Right atrium auricular region (tissue), 2 donors: ENCODE data around the genes TAF10 and OR6A2.

GRCh38 chr11:6437113-6437933, 3.5 kb downstream of the HPX start:
- PRO-cap = no peak
- RAMPAGE, long total RNA, 2 experiments = no peak in any of the 2 experiments

DNA sequence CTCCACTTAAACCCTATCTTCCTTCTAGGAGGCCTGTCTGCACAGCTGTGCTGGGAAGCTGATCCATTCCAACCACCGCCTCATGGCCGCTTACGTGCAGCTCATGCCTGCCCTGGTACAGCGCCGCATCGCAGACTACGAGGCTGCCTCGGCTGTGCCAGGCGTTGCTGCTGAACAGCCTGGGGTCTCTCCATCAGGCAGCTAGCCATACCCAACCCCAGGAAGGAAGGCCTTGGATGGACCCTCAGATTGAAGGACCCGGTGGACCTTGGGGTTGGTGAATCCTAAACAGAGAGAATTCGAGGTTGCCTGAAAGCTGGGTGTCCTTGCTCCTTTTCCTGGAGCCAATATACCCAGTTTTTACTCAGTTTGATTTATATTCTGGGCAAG, 711 bp downstream of the TIMM10B start:
- PRO-cap = no peak
- RAMPAGE, long total RNA, 2 experiments = no peak in any of the 2 experiments

- PRO-cap = unidirectional peak, minus-strand start at chr11:6515511
- RAMPAGE, long total RNA, 2 experiments = no peak in any of the 2 experiments
Measured at GRCh38 chr11:6515404-6515813, 18.3 kb downstream of the DNHD1 start.

DNA sequence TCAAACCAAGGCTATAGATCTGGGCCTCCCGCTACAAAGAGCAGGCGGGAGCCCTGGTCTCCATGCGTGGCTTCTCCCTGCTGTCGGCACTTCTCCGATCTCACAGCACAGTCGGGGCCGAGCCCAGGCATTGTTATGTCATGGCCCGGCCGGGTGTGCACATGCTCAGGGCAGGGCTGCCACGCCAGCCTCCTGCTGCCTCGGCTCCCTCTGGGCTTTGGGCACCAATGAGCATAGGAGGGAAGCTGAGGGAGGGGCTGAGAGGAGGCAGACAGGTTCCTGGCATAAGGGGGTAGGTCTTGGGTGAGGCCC, 16.7 kb downstream of the RRP8 start:
- PRO-cap = no peak
- RAMPAGE, long total RNA, 2 experiments = no peak in any of the 2 experiments

- PRO-cap = no peak
- RAMPAGE, long total RNA, 2 experiments = no peak in any of the 2 experiments
Measured at GRCh38 chr11:6609299-6610123, 2.5 kb downstream of the TAF10 start.

- PRO-cap = bidirectional peak, plus-strand start at chr11:6612331, minus-strand start at chr11:6612214; bidirectional peak, plus-strand start at chr11:6612497, minus-strand start at chr11:6612439; bidirectional peak, plus-strand start at chr11:6612803, minus-strand start at chr11:6612675
- RAMPAGE, long total RNA, 2 experiments = no peak in any of the 2 experiments
Measured at GRCh38 chr11:6612142-6613277, at the start of gene TAF10. Gene TAF10 (minus strand): TSS chr11:6612216.

- PRO-cap = no peak
- RAMPAGE, long total RNA, 2 experiments = no peak in any of the 2 experiments
Measured at GRCh38 chr11:6627602-6628284, 8.5 kb upstream of the TPP1 start.

DNA sequence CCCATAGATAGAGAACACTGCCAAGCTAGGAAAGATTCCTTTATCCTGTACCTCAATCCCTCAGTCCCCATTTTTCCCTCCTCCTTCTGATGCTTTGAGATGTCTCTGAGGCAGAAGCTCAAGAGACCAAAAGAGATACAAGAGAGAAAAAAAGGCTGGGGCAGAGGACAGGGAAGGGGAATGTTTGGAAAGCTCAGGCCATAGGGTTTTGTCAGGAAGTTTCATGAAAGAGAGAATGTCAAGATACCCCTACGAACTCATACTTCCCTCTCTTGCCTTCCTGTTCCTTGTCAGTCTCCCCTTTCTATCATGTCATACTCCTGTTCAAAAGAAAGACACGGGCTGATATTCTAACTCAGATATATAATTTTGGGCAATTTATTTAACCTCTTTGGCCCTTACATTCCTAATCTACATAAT, at the start of gene OR6A2:
Gene OR6A2, minus strand, starts transcription at position 9 of the 420 bp plus-strand sequence.
- PRO-cap = no peak
- RAMPAGE, long total RNA, 2 experiments = no peak in any of the 2 experiments

DNA sequence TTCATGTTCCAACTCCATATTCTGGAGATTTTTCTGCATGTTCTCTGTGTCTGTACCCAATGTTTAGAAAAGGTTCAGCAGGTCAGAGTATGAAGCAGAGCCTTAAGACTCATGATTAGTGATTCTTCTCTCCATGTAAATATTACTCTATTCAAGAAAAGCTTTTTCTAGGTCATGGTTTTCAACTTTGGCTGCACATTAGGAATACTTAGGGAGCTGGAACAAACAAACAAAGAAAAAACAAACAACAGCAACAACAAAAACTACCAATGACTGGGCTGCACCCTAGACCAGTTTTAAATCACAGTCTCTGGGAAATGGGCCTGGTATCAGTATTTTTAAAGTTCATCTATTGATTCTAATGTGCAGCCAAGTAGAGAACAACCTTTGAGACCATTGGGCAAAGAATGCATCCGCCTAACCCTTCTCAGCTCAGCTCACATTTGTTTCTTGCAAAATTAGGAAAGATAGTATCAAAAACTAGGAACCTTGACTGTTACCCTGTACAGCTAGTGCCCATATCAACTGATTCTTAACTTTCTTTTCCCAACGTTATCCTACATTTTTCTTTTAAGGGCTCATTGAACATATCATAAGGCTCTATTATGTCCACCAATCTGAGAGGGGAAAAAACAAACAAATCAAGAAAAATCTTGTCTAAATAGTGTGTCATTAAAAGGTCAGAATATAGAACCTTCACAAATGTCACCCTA, 5.2 kb downstream of the SYT9 start:
- PRO-cap = no peak
- RAMPAGE, long total RNA, 2 experiments = no peak in any of the 2 experiments

DNA sequence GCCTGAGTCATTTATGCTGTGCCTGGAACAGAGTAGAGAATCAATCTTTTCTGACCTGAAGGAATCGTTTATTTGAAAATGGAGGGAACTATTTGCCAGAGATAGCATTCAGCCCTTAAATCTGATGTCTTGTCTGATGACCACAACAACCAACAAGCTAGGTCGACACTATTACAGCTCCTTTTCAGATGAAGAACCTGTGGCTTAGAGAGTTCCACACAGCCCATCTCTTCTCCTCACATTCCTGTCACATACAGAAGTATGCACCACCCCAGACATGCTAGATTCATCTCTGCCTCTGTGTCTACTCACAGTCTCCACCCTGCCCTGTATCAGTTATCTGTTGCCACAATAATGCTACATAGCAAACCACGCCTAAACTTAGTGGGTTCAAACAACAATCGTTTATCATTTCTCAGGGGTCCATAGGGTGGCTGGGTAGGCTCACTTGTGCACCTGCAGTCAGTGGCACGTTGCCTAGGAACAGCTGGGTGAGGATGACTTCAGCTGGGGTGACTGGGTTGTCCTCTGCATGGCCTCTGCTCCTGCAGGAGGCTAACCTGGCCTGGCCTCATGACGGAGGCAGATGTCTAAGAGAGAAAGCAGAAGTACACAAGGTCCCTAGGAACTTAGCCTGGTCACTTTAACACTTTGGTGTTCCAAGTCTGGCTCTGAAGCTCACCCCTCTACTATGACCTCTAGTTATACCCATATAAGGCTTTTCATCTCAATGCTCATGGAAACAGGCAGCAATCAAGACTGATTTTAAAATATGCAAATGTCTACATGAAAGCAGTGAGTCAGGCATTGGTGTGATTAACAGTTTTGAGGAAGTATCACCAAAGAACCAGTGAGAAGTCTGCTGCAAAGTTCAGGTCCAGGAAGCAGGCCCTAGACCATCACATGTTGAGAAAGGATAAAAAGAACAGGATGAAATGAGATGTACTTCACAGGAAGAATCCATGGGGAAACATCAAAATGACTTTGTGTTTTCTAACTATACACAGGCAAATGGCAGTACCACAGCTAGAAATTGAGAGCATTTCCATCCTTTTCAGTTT, 10.7 kb downstream of the OLFML1 start:
- PRO-cap = no peak
- RAMPAGE, long total RNA, 2 experiments = no peak in any of the 2 experiments

GRCh38 chr11:7520775-7521259, 7.0 kb downstream of the PPFIBP2 start:
- PRO-cap = no peak
- RAMPAGE, long total RNA, 2 experiments = no peak in any of the 2 experiments

GRCh38 chr11:7521296-7521685, 7.5 kb downstream of the PPFIBP2 start:
- PRO-cap = no peak
- RAMPAGE, long total RNA, 2 experiments = no peak in any of the 2 experiments

GRCh38 chr11:7677529-7678121, 4.3 kb upstream of the CYB5R2 start:
- PRO-cap = no peak
- RAMPAGE, long total RNA, 2 experiments = no peak in any of the 2 experiments

GRCh38 chr11:7963368-7963778, 1.9 kb downstream of the NLRP10 start:
- PRO-cap = no peak
- RAMPAGE, long total RNA, 2 experiments = no peak in any of the 2 experiments

- PRO-cap = no peak
- RAMPAGE, long total RNA, 2 experiments = no peak in any of the 2 experiments
Measured at GRCh38 chr11:7991612-7992289, 4.6 kb downstream of the EIF3F start.

GRCh38 chr11:8258245-8258704, 5.4 kb downstream of the LMO1 start:
- PRO-cap = no peak
- RAMPAGE, long total RNA, 2 experiments = no peak in any of the 2 experiments

GRCh38 chr11:8262442-8263146, 1.1 kb downstream of the LMO1 start:
- PRO-cap = bidirectional peak, plus-strand start at chr11:8262991, minus-strand start at chr11:8262869
- RAMPAGE, long total RNA, 2 experiments = no peak in any of the 2 experiments

DNA sequence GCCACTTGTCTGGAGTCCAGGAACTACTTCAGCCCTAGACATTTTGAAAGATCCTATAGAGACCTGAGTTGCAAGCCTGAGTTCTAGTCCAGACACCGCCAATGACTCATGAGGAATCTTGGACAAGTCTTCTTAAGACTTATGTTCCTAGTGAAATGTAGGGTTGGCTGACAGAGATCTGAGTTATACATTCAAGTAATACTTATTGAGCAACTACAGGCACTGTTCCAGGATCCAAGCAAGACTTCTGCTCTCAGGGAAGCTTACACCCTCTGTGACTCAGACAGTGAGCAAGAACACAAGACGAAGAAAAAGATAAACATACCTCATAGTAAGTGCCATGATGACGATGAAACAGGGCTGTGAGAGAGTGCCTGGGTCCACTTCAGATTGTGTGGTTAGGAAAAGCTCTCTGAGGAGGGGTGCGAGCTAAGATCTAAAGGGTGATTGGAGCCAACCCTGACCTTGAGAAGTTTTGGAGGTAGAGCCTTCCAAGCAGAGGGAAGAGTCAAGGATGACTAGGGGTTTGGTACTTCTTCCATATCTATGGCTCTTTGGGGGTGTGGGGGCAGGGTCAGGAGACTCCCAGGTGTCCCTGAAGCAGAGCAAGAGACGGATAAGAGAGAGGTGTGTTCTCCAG, 10.3 kb upstream of the STK33 start:
- PRO-cap = no peak
- RAMPAGE, long total RNA, 2 experiments = no peak in any of the 2 experiments

DNA sequence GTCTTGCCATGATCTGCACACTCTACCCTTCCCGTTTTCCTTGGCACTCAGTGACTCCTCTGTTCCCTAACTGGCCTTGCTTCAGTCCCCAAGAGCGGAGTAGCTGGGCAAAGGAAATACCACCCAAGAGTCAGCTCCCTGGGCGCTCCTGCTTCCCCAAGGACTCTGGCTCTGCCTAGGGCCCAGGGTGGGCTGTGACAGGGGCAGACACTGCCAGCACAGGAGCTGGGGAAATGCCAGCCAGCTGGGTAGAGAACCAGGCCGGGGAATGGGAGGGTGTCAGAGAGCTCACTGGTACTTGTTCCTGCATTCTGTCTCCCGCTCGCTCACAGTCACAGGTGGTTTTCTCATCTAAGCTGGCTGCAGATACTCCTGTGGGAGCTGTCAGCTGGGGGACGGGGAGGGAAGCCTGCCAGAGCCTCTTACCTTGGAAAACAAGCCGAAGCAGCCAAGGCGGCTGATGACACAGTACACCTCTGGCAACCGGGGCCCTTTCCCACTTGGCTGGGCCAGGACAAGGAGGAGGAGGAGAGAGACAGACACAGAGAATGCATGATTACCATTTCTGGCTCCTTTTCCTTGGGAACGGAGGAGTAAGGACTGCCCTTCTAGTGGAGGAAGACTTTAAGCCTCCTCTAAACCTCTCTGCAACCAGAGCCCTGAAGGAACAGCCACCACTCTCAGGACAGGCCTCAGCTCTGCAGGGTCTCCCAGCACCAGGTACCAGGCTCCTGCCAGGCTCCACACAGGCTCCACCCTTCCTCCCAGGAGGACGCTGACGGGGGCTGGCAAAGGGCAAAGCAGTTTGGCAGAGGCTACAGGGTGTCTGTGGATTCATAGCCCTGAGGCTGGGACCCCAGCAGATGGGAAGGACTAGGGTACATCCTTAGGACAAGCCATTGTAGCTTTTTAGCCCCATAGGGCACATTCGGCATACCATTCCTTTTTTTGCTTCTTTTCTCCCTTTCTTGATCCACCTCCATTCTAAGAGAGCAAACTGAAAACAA, 25.1 kb downstream of the RPL27A start:
- PRO-cap = bidirectional peak, plus-strand start at position 499 of the sequence, minus-strand start at position 270 of the sequence
- RAMPAGE, long total RNA, 2 experiments = no peak in any of the 2 experiments

DNA sequence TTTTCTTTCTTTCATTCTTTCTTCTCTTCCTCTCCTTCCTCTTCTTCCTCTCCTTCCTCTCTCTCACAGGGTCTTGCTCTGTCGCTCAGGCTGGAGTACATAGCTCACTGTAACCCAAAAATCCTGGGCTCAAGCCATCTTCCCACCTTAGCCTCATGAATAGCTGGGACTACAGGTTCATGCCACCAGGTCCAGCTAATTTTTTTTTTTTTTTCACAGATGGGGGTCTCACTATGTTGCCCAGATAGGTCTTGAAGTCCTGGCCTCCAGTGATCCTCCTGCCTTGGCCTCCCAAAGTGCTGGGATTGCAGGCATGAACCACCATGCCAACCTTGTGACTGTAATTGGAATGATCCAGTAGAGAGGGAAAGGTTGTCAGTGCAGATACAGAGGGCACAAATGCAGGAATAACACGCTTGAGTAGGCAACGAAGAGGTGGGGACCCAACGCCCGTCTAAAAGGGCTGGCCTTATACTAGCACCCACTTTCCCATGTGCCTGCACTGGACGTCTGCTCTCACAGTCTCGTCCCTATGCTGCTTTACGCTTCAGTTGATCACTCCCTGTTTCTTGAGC, 55.2 kb downstream of the RPL27A start:
- PRO-cap = no peak
- RAMPAGE, long total RNA, 2 experiments = no peak in any of the 2 experiments